Calu3 (cell line): ENCODE measurements around a stretch of chr10.

GRCh38 chr10:52213391-52213927 lies 100.6 kb upstream of the DKK1 start:
- PRO-cap, result no peak

GRCh38 chr10:58268207-58268558 lies 489 bp upstream of the IPMK start:
- PRO-cap, result no peak

DNA sequence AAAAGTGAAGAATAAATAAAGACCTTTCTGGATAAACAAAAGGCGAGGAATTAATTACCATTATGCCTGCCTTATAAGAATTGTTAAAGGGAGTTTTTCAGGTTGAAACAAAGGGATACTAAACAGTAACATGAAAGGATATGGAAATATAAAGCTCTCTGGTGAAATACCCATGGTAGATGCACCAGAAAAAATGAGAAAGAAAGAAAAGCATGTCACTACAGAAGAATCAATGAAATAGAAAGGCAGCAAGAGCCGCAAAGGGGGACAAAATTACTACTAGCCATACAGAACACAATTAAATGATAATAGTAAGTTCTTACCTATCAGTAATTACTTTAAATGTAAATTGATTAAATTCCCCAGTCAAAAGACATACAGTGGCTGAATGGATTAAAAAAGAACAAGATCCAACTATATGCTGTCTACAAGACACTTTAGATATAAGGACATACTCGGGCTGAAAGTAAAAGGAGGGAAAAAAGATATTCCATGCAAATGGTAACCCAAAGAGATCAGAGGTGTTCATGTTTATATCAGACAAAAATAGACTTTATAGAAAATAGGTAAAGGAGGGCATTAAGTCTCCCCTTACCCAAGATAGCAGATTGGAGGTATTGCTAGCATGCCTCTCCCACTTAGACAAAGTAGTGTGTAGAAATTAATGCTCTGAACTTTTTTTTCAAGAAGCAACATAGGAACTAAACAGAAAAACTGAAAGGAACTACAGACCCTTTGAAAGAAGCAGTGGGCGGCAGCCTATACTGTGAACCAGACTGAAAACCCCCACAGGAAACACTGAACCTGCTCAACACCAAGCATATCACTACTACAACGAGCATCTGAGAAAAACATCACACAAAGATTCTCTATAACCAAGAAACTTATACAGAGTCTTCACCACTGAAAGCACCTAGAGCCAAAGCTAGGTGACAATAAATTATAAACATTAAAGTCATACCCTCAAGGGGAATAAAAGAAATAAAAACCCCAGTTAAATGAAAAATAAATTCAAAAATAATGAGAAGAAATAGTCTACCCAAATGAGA lies 21.2 kb downstream of the BICC1 start:
- PRO-cap, result no peak

- PRO-cap, result no peak
Measured at GRCh38 chr10:58715160-58715963, 202.7 kb downstream of the BICC1 start.

GRCh38 chr10:59036736-59037085 lies 139.7 kb upstream of the PHYHIPL start:
- PRO-cap, result no peak

GRCh38 chr10:59387746-59388038 lies 25.3 kb upstream of the FAM13C start:
- PRO-cap, result no peak

DNA sequence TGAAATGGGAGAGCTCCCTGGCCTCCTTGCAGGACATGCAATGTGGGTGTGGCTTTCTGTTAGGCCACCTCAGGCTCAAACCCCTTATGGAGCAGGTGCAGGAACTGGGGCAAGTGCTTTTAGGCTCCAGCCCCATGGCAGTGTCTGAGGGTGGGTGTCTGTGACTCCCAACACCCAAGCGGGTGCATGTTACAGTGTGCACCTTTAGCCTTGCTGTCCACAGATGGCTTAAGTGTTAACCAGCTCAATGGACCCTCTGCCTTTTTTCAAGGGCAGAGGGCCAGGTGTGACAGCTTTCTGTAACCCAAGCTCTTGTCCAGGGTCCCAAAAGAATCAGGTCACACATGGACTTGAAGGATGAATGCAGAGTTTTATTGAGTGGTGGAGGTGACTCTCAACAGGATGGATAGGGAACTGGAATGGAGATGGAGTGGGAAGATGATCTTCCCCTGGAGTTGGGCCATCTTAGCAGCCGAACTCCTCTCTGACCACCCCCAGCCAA lies 132.6 kb downstream of the SLC16A9 start:
- PRO-cap, result no peak

DNA sequence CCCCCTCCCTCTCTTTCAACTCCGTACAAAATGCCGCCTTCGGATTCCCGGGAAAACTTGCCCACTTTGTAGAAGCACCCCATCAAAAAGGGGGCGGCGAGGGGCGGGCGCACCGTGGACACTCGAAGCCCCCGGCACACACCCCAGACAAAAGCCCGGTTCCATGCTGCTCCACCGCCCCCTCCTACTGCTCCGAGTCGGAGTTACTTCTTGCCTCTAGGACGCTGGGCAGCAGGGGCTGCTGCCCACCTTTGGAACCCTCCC lies 523 bp downstream of the SLC16A9 start:
- PRO-cap, result no peak

DNA sequence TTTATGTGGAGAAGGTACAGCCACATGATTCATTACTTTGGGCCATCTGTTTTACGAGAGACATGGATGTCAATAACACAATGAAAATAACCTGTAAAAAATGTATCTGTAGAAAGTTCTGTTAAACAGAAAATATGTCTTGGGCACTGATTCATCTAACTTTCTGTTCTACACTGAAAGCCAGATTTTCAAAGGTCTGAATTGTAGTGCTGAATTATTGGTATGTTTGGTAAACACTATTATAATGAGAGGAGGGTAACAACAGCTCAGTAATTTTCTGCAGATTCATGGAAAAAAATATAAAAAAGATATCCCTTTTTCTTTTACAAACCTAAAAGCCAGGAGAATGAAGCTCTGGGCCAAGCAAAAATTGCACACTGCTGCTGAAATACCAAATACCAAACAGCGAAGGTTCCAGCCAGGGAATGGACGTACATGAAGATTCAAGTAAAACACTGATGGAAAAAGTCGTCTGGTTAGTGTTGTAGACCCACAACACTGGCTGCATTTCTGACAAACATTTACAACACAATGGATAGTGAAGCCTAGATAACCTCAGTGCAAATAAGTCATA lies 39.1 kb upstream of the MRLN start:
- PRO-cap, result no peak

GRCh38 chr10:59965246-59965992 lies 59.1 kb upstream of the CCDC6 start:
- PRO-cap, result unidirectional peak, plus-strand start at chr10:59965646

DNA sequence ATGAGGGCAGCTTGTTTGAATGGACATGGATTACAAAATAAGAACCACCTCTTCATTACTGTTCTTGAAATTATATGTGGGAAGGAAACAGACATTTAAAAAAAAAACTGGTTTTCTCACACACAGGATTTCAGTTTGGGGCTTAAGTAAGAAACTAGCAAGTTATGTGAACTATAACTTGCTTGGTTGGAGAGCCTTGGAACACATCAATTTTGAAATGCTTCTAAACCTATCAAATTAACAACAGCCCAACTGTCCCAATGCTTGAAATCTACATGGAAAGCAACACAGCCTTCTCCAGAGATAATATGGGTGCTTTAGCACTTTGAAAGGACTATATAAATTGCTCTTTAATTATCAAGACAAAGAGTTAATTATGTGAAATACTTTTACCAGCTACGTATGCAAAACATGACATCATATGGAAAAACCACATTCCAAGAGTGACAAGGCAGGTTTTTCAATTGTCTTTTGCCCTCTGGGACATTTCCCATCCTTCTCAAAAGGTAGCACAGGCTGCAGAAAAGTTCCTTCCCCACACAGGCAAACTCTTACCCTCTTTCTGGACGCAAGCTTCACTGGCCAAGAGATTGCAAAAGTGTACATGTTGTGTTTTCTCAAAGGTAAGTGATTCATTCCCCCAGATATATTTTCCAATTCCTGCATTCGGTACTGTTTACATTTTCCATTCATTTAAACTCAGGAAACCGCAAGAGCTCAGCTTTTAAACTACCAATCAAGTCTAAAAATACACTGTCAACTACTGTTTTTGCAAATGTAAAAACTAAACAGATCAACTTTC lies 233.3 kb upstream of the CCDC6 start:
- PRO-cap, result bidirectional peak, plus-strand start at position 496 of the sequence, minus-strand start at position 310 of the sequence

DNA sequence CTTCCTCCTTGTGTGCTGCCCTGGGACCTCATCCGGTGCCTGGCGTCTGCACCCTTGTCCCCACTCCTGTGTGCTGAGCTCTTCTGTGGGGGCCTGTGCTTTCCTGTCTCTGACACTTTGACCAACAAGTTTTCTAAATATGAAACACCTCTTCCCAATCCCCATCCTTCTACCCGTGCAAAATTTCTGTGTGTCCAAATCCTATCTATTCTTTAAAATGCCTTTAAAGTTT lies 239.6 kb downstream of the ANK3 start:
- PRO-cap, result no peak

- PRO-cap, result no peak
Measured at GRCh38 chr10:60305214-60306194, 84.2 kb downstream of the ANK3 start.

- PRO-cap, result no peak
Measured at GRCh38 chr10:60346585-60347002, 43.1 kb downstream of the ANK3 start.

DNA sequence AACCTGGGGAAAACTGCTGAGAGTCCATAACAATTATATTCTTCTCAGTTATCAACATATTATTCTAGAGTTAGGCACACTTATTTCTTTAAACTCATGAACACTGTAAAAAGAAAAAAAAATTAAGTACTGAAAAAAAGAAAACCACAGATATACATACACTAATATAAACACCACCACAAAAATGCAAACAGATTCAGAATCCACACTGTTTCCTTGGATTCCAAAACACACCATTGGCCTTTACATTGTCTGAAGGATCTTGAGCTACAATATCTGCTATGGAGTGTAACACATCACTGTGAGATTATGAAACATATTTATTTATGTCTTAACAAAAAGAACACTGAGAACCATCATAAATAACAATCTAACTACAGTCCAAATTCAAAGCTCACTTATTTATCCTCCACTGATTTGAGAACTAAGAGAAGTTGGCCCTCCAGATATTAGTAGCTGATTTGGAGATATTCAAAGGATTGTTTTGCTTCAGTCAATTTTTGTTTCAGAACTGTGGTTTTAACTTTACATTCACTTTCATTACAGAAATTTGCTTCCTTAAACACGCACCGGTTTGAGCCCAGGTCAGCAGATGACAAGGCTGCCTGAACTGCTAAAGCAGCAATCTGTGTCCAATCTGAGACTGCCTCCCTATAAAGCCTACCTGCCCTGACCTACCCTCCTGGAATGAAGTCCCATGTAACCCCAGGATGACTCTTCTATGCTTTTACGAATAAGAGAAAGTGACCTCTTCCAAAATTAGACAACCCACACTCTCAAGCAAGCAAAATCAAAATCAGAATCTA lies 47.0 kb upstream of the CDK1 start:
- PRO-cap, result no peak

DNA sequence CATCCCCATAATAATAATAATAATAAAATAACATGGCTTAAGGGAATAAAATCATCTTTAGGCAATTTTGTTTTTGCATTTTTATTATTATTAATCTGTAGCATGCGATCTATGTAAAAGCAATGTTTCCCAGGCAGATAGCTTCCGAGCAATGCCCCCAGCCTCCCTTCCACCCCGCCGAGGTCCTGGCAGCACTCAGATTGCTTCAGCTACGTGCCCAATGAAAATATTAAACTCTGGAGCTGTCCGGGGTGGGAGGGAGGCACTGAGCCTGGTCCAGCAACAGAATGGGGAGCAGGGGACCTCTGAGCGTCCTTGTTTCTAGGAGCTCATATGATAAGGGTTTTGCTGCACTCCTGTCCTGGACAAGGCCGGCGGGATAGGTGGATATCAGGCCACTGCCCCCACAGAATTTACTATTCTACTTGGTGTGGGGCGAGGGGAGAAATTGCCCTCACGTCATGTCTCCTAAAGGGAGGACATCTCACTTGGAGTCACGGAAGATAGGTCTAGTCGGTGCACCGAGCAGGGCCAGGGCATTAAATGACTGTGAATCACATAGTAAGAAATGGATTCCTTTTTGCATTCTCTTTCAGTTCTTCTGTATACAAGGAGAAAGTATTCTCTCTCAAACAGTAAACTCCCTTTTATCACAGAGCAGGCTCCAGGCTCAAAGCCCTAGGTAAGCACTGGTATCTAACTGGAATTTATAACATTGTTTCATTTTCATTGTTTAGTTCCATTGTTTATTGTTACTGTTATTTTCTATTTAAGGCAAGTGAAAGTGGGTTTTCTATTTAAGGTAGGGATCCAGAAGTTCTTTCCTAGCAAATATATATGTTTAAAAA lies 44.3 kb upstream of the CDK1 start:
- PRO-cap, result no peak

DNA sequence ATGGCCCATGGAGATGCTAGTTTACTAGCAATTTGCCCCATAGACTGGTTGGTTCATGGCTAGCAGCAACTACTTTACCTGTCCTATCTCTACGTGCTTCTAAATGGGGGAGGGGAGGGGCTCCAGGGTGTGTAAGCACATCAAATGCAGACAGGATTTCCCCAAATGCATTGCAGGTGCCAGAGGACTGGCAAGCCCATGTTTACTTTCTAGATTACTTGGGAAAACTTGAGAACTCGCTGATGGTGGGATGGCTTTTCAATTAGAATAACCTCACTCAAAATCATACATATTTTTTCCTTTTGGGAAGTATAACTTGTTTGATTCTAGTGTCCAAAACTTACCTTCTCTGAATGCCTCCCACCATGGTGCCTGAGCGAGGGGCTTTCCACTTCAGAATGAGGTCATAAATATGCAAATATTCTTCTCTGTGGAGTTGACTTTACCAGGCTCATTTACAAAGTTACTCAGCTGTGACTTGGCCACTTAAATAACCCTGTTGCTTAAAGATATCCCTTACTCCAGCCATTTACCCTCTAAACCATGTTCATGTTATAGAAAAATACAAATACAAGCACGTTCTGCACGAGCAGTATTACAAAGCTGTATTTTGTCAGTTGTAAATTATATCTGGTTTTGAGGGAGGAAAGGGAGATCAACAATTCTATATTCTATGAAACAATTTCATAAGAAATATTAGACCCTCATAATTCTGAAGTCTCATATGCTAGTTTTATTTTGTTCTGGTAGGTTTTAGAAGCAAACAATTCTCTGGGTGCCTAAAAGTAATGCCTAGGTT lies 191.4 kb upstream of the RHOBTB1 start:
- PRO-cap, result no peak

- PRO-cap, result no peak
Measured at GRCh38 chr10:61837842-61838239, 63.7 kb upstream of the ARID5B start.

GRCh38 chr10:61923256-61923784 lies 21.8 kb downstream of the ARID5B start:
- PRO-cap, result no peak

DNA sequence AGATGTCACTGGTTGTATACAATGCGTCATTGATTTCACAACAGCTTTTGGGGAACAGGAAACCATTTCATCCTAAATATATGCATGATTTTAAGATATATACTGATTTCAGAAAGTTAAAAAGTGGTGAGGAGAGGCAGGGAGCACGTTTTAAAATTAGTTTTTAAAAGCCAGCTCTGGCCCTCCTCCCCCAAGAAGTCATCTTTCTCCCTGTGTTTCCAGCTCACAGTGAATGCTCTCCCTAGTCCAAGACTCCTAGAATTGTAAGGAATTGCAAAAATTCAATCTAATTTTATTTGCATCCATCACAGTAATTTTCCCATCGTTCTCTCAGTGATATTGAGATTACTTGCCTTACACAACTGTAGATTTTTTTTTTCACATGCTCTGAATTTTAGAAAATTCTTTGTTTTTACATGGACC lies 64.7 kb downstream of the ARID5B start:
- PRO-cap, result no peak